GM12878 (cell line): ENCODE measurements around the gene GOLGA8K.

GRCh38 chr15:29730756-29731215, 91.5 kb downstream of the TJP1 start:
- RAMPAGE, long total RNA = no peak
- RRBS, 2 experiments = no CpG with 5 or more reads among the region's 4 CpGs
CAGE:
- cytosol, long polyA minus RNA = no peak
- cytosol, long polyA plus RNA = no peak
- long polyA plus RNA = no peak
- nucleolus, long total RNA = no peak
- nucleus, long polyA plus RNA = no peak
- nucleus, long total RNA = no peak

DNA sequence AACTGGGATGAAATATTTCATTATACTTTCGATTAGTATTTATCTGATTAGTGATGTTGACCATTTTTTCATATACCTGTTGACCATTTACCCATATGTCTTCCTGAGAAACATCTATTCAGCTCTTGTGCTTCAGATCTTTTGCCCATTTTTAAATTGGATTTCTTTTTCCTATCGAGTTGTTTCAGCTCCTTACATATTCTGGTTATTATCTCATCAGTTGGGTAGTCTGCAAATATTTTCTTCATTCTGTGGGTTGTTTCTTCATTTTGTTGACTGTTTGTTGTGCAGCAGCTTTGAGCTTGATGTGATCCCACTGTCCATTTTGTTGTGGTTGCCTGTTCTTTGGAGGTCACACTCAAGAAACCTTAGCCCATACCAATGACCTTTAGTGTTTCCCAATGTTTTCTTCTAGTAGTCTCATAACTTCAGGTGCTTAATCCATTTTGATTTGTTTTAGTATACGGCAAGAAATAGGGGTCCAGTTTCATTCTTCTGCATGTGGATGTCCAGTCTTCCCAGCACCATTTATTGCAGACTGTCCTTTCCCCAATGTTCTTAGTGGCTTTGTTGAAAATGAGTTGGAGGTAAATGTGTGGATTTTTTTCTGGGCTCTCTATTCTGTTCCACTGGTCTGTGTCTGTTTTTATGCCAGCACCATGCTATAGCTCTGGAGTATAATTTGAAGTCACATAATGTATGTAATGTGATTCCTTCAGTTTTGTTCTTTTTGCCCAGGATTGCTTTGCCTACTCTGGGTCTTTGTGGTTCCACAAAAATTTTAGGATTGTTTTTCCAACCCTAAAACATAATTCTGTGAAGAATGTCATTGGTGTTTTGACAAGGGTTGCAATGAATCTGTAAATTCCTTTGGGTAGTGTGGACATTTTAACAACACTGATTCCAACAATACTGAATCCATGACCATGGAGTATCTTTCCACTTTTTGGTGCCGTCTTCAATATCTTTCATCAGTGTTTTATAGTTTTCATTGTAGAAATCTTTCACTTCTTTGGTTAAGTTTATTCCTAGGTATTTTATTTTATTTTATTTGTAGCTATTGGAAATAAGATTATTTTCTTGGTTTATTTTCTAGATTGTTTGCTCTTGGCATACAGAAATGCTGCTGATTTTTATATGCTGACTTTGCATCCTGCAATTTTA, 30.1 kb downstream of the TJP1 start:
- RAMPAGE, long total RNA = no peak
- RRBS, 2 experiments = no CpG with 5 or more reads among the region's 4 CpGs
CAGE:
- cytosol, long polyA minus RNA = no peak
- cytosol, long polyA plus RNA = no peak
- long polyA plus RNA = no peak
- nucleolus, long total RNA = no peak
- nucleus, long polyA plus RNA = no peak
- nucleus, long total RNA = no peak

GRCh38 chr15:29800386-29801009, 21.8 kb downstream of the TJP1 start:
- RAMPAGE, long total RNA = no peak
- RRBS, 2 experiments = no CpG with 5 or more reads among the region's 2 CpGs
CAGE:
- cytosol, long polyA minus RNA = no peak
- cytosol, long polyA plus RNA = no peak
- long polyA plus RNA = no peak
- nucleolus, long total RNA = no peak
- nucleus, long polyA plus RNA = no peak
- nucleus, long total RNA = no peak

- RAMPAGE, long total RNA = no peak
- RRBS, 2 experiments = no CpG with 5 or more reads among the region's 5 CpGs
CAGE:
- cytosol, long polyA minus RNA = no peak
- cytosol, long polyA plus RNA = no peak
- long polyA plus RNA = no peak
- nucleolus, long total RNA = no peak
- nucleus, long polyA plus RNA = no peak
- nucleus, long total RNA = no peak
Measured at GRCh38 chr15:29924597-29925301, 102.5 kb upstream of the TJP1 start.

- RAMPAGE, long total RNA = no peak
- RRBS, 2 experiments = no CpG with 5 or more reads among the region's 11 CpGs
CAGE:
- cytosol, long polyA minus RNA = no peak
- cytosol, long polyA plus RNA = no peak
- long polyA plus RNA = no peak
- nucleolus, long total RNA = no peak
- nucleus, long polyA plus RNA = no peak
- nucleus, long total RNA = no peak
Measured at GRCh38 chr15:30791209-30791718, 112.5 kb upstream of the FAN1 start.

DNA sequence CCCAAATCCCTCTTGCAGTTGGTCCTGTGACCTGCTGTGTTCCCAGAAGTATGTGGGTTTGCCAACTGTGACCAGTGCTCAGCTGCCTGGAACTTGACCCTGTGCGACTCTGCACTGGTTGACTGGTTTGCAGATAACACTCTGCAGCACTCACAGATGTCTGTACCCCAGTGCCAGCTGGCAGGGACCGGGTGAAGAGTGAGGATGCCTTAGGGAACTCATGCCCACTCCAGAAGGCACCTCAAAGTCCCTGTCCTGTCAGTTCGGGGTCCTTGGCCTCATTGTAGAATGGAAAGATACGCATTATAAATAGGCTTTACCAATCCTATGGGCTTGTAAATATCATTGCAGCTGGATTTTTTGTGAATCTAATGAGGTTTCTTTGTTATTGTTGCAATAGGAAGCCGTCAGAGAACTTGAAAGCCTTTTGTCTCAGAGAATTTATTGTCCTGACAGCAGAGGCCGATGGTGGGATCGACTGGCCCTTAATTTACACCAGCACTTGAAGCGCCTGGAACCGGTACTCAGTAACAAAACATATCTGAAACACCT, 18.2 kb downstream of the FAN1 start:
- RAMPAGE, long total RNA = no peak
- RRBS, 2 experiments = no CpG with 5 or more reads among the region's 9 CpGs
CAGE:
- cytosol, long polyA minus RNA = no peak
- cytosol, long polyA plus RNA = no peak
- long polyA plus RNA = no peak
- nucleolus, long total RNA = no peak
- nucleus, long polyA plus RNA = no peak
- nucleus, long total RNA = no peak

GRCh38 chr15:30969663-30970135, 21.7 kb downstream of the MTMR10 start:
- RAMPAGE, long total RNA = no peak
- RRBS, 2 experiments = no CpG with 5 or more reads among the region's 2 CpGs
CAGE:
- cytosol, long polyA minus RNA = no peak
- cytosol, long polyA plus RNA = no peak
- long polyA plus RNA = no peak
- nucleolus, long total RNA = no peak
- nucleus, long polyA plus RNA = no peak
- nucleus, long total RNA = no peak

DNA sequence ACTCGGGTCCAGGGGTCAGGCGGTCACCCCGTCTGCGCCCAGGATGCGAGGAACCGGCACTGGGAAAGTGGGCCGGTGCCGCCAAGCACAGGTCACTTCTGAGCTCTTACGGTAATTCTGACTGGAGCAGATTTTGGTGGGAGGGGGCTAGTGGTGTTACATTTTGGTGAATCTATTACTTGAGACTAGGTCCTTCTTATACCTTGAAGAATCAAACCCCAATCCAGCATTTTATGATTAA, 623 bp upstream of the MTMR10 start:
- RAMPAGE, long total RNA = no peak
- RRBS, 2 experiments = 0% methylated on average over 5 of the region's 9 CpGs; no CpG with 5 or more reads in 1 of the 2 experiments
CAGE:
- cytosol, long polyA minus RNA = no peak
- cytosol, long polyA plus RNA = no peak
- long polyA plus RNA = no peak
- nucleolus, long total RNA = no peak
- nucleus, long polyA plus RNA = no peak
- nucleus, long total RNA = no peak

- RAMPAGE, long total RNA = no peak
- RRBS, 2 experiments = no CpG with 5 or more reads among the region's 3 CpGs
CAGE:
- cytosol, long polyA minus RNA = no peak
- cytosol, long polyA plus RNA = no peak
- long polyA plus RNA = no peak
- nucleolus, long total RNA = no peak
- nucleus, long polyA plus RNA = no peak
- nucleus, long total RNA = no peak
Measured at GRCh38 chr15:30999767-31000347, 8.4 kb upstream of the MTMR10 start.

- RAMPAGE, long total RNA = no peak
- RRBS, 2 experiments = no CpG with 5 or more reads among the region's 3 CpGs
CAGE:
- cytosol, long polyA minus RNA = no peak
- cytosol, long polyA plus RNA = no peak
- long polyA plus RNA = no peak
- nucleolus, long total RNA = no peak
- nucleus, long polyA plus RNA = no peak
- nucleus, long total RNA = no peak
Measured at GRCh38 chr15:31007550-31007749, 16.0 kb upstream of the MTMR10 start.

- RAMPAGE, long total RNA = no peak
- RRBS, 2 experiments = no CpG with 5 or more reads among the region's 8 CpGs
CAGE:
- cytosol, long polyA minus RNA = no peak
- cytosol, long polyA plus RNA = no peak
- long polyA plus RNA = no peak
- nucleolus, long total RNA = no peak
- nucleus, long polyA plus RNA = no peak
- nucleus, long total RNA = no peak
Measured at GRCh38 chr15:31024139-31024937, 32.9 kb upstream of the MTMR10 start.

DNA sequence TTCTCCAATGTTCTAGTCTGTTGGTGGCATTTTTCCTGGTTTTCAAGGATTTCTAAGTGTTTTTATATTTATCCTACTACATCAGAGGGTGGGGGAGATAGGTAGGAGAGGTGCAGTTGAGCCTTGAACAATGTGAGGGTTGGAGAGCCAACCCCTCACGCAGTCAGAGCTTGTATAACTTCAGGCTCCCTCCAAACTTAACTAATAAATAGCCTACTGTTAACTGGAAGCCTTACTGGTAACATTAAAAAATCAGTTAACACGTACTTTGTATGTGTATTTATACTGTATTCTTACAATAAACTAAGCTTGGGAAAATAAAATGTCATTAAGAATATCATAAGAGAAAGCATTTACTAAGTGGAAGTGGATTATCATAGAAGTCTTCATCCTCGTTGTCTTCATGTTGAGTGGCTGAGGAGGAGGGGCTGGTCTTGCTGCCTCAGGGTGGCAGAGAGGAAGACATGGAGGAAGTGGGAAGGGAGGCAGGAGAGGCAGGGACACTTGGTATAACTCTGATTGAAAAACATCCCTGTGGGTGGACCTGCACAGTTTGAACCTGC, 104.1 kb upstream of the KLF13 start:
- RAMPAGE, long total RNA = no peak
- RRBS, 2 experiments = no CpG with 5 or more reads among the region's 3 CpGs
CAGE:
- cytosol, long polyA minus RNA = no peak
- cytosol, long polyA plus RNA = start-site peak on the plus strand centred at position 376 of the sequence, 67 bp wide, 18 and 18 reads in 2 replicates
- long polyA plus RNA = start-site peak on the plus strand centred at position 345 of the sequence, 9 bp wide, 6 and 11 reads in 2 replicates
- nucleolus, long total RNA = no peak
- nucleus, long polyA plus RNA = no peak
- nucleus, long total RNA = no peak

DNA sequence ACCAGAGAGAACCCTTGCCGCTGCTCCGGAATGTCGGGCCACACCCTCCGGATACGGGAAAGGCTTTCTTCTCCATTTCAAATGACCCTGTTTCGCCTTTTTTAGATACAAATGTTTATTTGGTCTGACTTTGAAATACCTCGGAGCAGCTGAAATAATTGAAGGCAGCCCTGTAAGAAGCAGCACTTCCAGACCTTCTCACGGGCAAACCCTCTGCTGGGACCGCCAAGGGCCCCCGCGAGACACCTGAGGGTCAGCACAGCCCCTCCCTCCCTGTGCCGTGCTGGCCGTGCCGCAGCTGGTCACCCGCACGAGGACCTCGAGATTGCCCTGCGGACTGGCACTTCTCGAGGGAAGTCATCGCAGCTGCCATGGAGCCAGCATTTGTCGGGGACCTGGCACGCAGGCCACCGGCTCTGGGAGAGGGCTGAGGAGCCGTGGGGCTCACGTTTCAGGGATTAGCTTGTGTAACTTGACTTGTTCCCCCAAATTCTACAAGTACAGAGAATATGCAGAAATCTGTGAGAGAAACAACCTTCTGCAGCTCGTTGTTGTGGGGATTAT, 102.7 kb upstream of the KLF13 start:
- RAMPAGE, long total RNA = no peak
- RRBS, 2 experiments = no CpG with 5 or more reads among the region's 26 CpGs
CAGE:
- cytosol, long polyA minus RNA = no peak
- cytosol, long polyA plus RNA = no peak
- long polyA plus RNA = no peak
- nucleolus, long total RNA = no peak
- nucleus, long polyA plus RNA = no peak
- nucleus, long total RNA = no peak

GRCh38 chr15:31241846-31242293, 84.8 kb upstream of the KLF13 start:
- RAMPAGE, long total RNA = no peak
- RRBS, 2 experiments = no CpG with 5 or more reads among the region's 6 CpGs
CAGE:
- cytosol, long polyA minus RNA = no peak
- cytosol, long polyA plus RNA = no peak
- long polyA plus RNA = no peak
- nucleolus, long total RNA = no peak
- nucleus, long polyA plus RNA = no peak
- nucleus, long total RNA = no peak

- RAMPAGE, long total RNA = no peak
- RRBS, 2 experiments = 97% methylated on average over 3 of the region's 24 CpGs
CAGE:
- cytosol, long polyA minus RNA = no peak
- cytosol, long polyA plus RNA = no peak
- long polyA plus RNA = no peak
- nucleolus, long total RNA = no peak
- nucleus, long polyA plus RNA = no peak
- nucleus, long total RNA = no peak
Measured at GRCh38 chr15:31279625-31280736, 46.7 kb upstream of the KLF13 start.

DNA sequence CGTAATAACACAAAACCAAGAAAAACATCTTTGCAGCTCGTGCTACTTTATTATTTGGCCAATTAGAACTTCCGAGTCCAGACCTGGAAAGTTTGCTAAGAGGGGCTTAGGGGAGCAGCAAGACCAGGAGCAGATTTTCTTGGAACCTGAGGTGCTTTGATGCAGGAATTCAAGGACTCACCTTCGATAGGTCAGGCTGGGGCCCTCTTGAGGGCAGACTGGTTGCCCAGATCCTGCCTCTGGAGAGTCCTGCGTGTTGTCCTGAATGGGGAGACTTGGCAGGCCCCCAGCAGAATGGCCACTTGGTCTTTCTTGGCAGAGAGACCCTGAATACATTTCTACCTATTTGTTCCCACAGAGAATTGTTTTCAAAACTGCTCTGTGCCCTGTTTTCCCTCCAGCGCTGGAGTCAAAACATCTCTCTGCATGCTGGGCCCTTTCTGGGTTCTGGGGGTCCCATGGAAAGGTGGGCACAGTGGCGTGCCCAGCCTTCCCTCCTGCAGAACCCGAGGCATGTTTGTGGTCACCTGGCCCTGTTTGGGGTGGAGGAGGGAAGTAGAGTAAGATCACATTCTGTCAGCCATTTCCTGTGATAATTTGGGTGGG, 4.2 kb downstream of the KLF13 start:
- RAMPAGE, long total RNA = no peak
- RRBS, 2 experiments = no CpG with 5 or more reads among the region's 8 CpGs
CAGE:
- cytosol, long polyA minus RNA = no peak
- cytosol, long polyA plus RNA = no peak
- long polyA plus RNA = no peak
- nucleolus, long total RNA = no peak
- nucleus, long polyA plus RNA = no peak
- nucleus, long total RNA = no peak

DNA sequence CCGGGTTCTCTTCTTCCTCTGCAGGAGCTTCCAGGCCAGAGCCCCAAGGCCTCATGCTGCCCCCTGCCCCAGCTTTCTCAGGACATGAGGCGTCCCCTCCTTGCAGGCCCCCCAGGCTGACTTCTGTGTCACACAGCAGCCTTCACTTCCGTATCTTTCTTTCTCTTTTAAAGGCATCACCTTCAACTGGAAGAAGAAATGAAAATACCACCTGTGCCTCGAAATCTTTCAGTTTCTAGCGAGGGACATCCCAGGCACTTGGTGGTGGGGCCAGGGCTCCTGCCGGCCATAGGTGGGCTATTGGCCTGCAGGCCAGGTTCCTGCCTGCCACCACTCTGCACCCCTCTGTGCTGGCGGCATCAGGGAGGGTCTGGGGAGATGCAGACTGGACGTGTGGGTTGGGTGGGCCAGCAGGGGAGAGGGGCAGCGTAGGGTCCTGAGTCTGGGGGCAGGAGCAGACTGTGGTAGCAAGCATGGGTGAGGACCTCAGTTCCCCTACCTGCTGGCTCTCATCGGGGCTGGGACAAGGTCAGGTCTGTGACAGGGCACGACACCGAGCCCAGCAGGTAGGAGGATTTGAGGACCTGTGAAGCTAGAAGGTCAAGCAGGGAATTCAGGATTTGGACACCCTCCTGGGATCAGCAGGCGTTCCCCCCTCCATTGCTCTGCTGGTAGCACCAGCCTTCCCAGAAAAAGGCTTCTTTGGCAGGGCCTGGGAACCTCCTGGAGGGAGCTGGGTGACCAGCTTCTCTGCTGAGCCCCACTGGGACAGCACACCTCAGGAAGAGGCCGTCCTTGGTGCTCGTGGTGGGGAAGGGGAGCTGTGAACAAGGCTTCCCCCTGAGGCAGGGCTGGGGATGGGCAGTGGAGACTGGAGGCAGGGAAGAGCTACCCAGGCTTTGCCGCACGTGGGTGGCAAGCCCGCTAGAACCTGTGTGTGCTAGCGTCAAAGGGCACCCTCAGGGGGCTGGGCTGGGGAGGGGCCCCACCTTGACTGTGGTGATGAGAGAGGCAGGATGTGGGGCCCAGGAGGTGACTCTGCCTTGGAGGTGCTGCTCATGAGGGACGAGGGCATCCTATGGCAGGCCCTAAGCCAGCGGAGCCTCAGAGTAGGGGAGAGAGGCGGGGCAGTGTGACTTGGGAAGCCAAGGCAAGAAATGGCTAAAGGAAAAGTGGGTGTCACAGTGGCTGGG, 20.3 kb downstream of the KLF13 start:
- RAMPAGE, long total RNA = no peak
- RRBS, 2 experiments = no CpG with 5 or more reads among the region's 22 CpGs
CAGE:
- cytosol, long polyA minus RNA = no peak
- cytosol, long polyA plus RNA = no peak
- long polyA plus RNA = no peak
- nucleolus, long total RNA = start-site peak on the minus strand centred at position 129 of the sequence, 119 bp wide, 25 reads
- nucleus, long polyA plus RNA = no peak
- nucleus, long total RNA = no peak

GRCh38 chr15:31352765-31353889, 26.5 kb downstream of the KLF13 start:
- RAMPAGE, long total RNA = no peak
- RRBS, 2 experiments = no CpG with 5 or more reads among the region's 15 CpGs
CAGE:
- cytosol, long polyA minus RNA = no peak
- cytosol, long polyA plus RNA = no peak
- long polyA plus RNA = no peak
- nucleolus, long total RNA = no peak
- nucleus, long polyA plus RNA = no peak
- nucleus, long total RNA = no peak

DNA sequence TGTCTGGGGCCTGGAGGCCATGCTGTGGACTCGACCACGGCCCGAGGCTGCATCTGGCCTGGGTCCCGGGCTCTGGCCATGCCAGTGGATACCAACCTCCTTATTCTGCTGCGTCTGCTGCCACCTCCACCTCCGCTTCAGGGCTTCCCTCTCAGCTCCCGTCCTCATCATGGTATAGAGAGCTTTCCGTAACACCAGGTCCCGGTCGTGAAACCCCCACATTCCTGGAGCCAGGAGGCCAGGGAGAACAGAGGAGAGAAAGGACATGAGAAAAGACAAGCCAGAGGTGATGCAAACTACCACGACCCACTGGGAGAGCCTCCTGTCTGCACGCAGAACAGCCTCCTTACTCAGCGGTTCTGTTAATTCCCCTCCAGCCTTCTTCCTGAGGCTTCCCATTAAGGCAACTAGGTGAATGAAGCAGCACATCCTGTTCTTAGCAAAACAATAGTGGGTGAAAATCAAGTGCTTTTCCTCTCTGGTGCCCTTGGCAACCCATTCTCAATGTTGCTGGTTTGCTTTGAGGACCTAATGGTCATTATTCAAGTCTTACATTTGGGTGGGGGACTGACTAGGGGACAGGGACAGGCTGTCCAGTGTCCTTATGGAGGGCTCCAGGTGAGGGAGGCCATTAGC, 200.6 kb downstream of the KLF13 start:
- RAMPAGE, long total RNA = no peak
- RRBS, 2 experiments = no CpG with 5 or more reads among the region's 13 CpGs
CAGE:
- cytosol, long polyA minus RNA = no peak
- cytosol, long polyA plus RNA = no peak
- long polyA plus RNA = no peak
- nucleolus, long total RNA = no peak
- nucleus, long polyA plus RNA = no peak
- nucleus, long total RNA = no peak

GRCh38 chr15:32403200-32403499, at the start of gene GOLGA8K:
TSS of gene GOLGA8K (minus strand) at chr15:32403292.
- RAMPAGE, long total RNA = no peak
- RRBS, 2 experiments = no CpG with 5 or more reads among the region's 6 CpGs
CAGE:
- cytosol, long polyA minus RNA = no peak
- cytosol, long polyA plus RNA = no peak
- long polyA plus RNA = no peak
- nucleolus, long total RNA = no peak
- nucleus, long polyA plus RNA = no peak
- nucleus, long total RNA = no peak